Omental fat pad (tissue), 4 donors: ENCODE results near the genes TRIM36, AP3S1, LVRN and TNFAIP8.

DNA sequence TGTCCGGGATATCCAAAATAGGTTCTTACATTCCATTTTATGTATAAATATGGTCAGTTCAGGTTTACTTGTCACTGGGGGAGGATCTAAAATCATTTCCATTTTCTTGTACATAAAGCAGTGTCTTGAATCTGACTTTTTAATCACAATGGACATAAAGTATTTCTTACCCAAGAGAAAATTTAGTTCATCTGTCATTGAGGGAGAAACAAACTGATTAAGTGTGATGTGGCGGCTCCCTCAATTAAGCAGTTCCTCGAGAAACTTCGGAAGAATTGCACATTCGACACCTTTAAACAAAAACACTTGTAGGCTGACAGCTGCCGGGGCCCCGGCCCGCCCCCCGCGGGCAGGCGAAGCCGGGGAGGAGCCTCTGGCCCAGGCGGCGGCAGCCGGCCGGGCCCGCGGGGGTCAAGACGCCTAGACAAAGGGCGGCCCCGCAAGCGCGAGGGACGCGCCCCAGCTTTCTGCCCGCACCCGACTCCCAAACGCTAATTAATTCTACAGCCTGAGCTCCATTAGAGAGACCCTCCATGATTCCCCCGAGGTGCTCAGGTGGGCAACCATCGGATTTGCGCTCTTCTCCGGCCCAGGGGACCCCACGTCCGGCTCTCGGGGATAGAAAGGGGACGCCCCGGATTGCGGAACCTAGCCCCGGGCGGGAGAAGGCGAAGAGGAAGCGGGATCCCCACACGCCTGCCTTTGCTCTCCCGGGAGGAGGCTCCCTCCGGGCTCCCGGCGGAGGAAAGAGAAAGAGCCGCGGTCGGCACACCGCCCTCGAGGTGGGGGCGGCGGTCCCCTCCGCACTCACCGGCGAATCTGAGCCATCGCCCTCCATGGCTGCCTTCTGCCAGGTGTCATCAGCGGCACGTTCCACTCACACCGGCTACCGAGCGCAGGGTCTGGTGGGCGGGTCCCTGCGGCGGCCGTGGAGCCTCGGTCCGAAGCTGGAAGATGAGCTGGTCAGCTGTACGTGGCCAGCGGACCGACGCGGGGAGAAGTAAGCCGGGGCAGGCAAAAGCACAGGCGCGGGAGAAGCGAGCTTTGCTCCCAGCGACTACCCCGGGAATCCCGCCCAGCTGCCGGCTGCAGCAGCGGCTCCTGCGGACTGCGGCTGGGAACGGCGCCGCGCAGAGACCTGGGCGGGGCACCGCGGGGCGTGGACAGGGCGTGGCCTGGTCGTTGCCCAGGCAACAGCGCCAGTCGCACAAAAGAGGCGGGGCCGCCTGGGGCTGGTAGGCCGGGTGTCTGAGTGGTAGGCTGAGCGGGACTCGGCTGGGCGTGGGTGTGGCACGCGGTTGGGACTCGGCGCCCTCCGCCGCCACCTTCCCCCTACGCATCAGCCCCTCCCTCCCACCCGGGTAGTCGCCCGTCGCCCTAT is at the start of gene TRIM36:
Gene TRIM36 (minus strand): TSS at position 1,112 of the 1,381 bp plus-strand sequence.
- PRO-cap: no peak
- RAMPAGE, long total RNA, 4 experiments: start-site peak on the minus strand in 2 of 4 experiments, centred at positions 1,109 to 1,126 of the sequence, 10 to 18 reads per replicate

DNA sequence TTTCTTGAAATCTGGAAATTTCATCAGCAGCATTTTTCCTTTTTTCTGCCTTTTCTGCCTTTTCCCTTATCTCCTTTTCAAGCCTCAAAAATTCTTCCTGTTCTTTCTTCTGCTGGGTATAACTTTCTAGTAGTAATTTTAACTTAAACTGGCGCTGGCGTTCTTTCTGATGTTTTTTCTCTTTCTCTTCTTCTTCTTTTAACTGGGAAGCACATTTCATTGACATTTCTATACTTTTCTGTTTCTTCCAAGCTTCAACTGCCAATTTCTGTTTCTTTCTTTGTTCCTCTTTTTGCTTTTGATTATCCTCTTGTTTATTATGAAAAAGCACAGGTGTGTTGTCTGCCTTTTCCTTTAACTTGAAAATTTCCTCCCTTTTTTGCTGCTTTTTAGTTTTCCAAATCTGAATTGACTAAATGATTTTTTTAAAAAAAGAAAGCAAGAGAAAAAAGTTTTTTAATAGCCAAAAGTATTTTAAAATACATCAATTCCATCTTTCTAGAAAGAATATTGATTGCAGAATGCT is 8.6 kb upstream of the PGGT1B start:
- PRO-cap: no peak
- RAMPAGE, long total RNA, 4 experiments: no peak in any of the 4 experiments

DNA sequence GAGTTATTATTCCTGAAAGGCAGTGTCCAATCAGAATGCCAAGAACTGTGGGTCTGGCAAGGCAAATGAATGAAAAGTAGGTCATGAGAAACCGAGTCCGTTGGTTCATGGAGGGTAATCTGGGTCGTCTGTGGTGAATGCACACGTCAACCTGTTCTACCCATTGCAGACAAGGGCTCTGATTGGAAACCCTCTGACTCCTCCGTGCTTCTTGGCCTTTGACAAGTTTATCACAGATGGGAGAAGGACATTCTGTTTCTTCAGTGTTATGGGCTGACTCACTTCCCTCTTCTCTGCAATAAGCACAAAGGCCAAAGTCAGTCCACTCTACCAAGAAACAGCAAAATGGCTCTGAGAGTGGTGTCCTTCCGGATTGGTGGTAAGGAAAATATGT is 89.4 kb downstream of the FEM1C start:
- PRO-cap: no peak
- RAMPAGE, long total RNA, 4 experiments: no peak in any of the 4 experiments

DNA sequence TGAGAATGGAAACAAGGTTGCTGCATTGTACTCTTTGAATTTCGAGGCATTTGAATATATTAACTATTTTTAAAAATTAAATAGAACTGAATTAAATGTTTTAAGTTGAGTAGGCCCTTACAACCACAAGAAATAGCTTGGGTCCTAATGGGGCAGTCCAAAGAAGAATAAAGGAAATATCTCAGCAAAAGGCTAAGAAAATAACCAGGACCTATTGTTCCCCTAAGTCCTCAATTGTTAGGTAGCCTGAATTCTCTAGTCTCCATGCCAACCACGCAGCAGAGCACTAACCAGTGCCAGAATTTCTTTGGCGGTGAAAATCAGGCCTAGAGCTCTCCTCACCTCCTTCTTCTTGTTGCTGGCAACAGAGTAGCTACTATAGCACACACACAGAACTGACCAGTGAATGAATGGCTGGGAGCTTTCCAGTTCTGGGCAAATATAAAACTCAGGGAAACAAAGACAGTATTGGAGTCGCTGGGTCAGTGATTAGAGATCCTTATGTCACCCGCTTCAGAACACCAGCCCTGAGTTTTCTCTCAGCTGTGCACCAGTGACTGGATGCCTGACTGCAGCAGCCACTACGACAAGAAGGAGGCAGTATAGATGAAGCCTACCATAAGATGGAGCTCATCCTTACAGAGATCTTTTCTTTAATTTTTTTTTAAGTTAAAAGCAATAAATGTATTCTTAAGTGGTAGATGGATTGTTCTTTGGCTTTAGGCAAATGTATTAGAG is 26.8 kb upstream of the FEM1C start:
- PRO-cap: no peak
- RAMPAGE, long total RNA, 4 experiments: no peak in any of the 4 experiments

DNA sequence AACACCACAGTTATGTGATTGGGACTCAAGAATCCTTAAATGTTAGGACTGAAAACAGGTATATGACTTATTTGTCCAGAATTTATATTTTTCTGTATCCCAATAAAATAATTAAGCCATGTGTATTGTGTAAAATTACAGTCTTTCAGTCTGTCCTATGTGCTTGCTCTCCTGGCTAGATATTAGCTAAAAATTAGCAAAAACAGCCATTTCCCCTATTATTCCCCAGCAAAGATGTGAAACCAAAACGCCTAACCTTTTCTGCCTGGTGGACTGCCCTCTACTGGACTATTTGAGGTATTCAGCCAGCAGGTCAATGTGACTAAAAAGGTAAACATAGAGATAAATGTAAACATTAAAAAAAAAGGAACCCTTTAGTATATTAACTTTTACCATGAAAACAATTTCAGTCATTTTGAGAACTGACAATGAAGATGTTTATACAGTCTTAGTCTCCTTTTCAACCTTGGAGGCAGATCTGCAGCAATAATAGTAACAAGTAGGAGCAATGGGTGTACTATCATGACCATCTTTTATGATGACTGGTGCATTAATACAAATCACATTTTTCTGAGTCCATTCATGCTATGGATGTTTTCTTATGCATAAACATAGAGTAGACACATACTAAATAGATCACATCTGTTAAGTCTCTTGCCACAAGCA is 10.2 kb downstream of the ATG12 start:
- PRO-cap: no peak
- RAMPAGE, long total RNA, 4 experiments: no peak in any of the 4 experiments

DNA sequence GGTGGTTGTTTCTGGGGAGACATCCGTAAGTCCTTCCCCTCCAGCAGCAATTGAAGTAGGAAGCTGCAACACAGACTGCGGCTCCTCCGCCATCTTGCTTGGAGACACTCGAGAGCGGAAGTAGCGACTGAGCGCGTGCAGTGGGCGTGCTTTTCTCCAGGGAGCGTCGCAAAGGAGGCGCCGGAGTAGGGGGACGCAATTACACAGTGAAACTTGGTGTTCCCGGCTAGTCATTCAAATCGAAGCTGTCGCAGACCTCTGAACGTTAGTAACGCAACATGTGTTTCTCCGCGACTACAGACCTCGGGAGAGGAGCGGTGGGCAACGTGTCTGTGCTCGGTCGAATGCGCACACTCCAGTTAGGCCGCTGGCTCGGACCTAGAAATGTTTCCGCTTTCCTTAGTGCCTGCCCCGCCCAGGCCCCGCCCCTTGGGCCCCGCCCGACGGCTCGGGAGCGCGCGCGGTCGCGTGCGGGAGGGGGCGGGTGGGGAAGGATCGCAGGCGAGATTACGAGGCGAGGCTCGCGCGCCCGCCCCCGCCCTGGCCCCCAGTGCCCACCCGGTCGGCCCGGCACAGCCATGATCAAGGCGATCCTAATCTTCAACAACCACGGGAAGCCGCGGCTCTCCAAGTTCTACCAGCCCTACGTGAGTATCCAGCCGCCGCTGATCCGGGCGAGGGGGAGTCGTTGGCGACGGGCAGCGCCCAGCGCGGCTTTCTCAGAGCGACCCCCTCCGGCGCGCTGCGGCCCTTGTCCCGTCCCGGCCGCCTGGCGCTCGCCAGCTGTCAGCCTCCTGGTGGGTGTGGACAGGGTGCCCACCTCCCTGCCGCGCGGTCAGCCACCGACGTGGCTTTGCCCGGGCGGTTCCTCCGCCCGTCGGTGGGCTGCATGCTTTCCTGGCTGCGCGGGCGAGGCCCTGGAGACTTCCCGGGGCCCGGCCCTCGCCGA is at the start of gene AP3S1:
Gene AP3S1 (plus strand): TSS at position 476 of the 949 bp plus-strand sequence.
- PRO-cap: no peak
- RAMPAGE, long total RNA, 4 experiments: start-site peak on the plus strand in 4 of 4 experiments, centred at positions 505 to 527 of the sequence, 133 to 1,850 reads per replicate; start-site peak on the minus strand in 4 of 4 experiments, centred at positions 91 to 108 of the sequence, 146 to 727 reads per replicate

- PRO-cap: no peak
- RAMPAGE, long total RNA, 4 experiments: no peak in any of the 4 experiments
Measured at GRCh38 chr5:115962345-115963345, at the start of gene LVRN. LVRN (plus strand) TSS chr5:115962475.

- PRO-cap: no peak
- RAMPAGE, long total RNA, 4 experiments: no peak in any of the 4 experiments
Measured at GRCh38 chr5:116076510-116076963, 8.3 kb upstream of the COMMD10 start.

DNA sequence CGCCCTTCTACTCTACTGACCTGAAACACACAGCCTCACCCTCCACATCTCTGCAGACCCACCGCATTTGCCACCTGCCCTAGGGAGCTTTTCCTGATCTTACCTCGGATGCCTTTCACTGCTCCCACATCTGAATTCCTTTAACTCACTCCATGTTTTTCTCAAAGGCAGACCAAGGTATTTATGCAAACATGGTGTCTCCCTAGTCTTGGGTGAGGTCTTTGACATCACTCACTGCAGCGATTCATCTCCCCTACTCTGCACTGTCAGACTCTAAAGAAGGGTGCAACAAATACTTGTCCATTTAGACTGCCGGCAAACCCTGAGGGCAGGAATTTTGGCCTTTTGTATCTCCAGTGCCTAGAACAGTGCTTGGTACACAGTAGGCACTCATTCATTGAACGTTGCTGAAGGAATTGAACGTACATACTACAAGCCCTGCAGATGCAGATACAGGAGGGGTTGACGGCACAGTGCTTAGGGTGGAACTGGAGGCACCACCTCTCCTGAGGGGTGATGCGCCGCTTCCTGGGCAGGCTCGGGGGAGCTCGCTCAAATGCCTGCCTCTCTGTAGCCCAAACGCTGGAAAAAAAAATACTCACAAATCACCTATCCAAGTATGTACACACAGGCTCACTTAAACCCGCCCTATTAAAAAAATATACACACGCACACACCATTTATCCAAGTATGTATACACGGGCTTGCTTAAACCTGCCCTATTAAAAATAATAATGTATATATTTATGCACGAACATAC is 701 bp upstream of the COMMD10 start:
- PRO-cap: no peak
- RAMPAGE, long total RNA, 4 experiments: no peak in any of the 4 experiments

DNA sequence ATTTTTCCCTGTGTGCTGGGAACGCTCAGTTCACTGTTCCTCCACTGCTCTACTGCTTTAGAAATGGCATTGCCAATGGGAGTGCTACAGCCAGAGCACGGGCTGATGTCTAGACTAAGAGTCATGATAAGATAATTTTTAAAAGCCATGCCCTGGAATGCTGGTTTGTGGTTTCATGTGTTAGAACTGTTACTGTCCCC is 119.6 kb downstream of the SEMA6A start:
- PRO-cap: no peak
- RAMPAGE, long total RNA, 4 experiments: no peak in any of the 4 experiments

DNA sequence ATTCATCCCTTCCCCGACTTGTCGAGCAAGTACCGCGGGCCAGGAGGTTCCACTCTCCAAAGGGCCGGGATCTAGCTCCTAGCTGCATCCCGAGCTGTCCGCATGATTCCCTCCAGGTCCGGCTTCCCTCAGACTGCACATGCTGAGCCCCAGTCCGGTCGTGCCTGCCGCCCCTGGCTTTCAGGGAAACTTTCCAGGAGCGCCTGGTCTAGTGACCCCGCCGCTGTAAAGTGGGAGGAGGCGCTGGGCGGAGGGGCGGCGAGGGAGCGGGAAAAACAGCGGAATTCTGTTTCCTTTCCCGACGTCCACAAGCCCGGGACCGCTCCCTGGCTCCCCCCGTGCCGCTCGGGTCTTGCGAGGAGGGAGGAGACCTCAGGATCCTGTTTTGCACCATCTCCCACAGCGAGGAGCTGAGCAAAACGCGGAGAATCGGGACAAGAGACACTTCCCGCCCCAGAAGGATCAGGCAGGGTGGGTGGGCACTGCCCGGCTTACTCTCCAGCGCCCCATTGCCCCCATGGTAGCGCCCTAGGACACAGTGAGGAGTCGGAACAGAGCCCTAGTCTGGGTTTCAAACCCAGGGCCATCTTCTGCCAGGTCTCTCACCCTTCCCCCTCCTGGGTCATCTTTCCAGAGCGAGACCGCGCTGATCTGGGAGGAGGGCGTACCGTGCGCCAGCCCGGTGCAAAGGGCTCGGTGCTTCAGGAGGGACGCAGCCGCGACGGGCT is 1.8 kb downstream of the SEMA6A start:
- PRO-cap: no peak
- RAMPAGE, long total RNA, 4 experiments: no peak in any of the 4 experiments

DNA sequence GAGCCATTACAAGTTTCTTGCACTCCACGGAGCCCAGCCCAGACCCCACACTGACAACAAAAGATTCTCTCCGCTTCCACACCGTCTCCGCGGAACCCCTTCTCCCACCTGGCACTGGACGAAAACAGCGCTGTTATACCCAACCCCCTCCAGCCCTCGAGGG is 1.1 kb downstream of the SEMA6A start:
- PRO-cap: no peak
- RAMPAGE, long total RNA, 4 experiments: no peak in any of the 4 experiments

DNA sequence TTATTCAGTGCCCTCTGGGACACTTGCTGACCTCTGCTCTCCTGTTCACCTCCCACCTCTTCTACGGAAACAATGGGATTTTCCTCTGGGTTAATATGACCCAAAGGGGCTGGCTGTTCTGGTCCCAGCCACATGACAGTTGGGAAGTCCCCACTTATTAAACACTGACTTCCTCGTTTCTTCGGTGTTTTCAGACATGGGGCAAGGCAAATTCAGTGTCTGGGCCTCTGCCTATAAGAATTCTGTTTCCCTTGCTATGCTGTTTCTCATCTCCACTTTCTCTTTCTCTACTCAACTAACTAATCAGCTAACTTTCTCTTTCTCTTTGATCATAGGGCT is 107.0 kb upstream of the SEMA6A start:
- PRO-cap: no peak
- RAMPAGE, long total RNA, 4 experiments: no peak in any of the 4 experiments

GRCh38 chr5:119322135-119323029 is 33.4 kb upstream of the TNFAIP8 start:
- PRO-cap: no peak
- RAMPAGE, long total RNA, 4 experiments: no peak in any of the 4 experiments

GRCh38 chr5:119337607-119338014 is 18.2 kb upstream of the TNFAIP8 start:
- PRO-cap: no peak
- RAMPAGE, long total RNA, 4 experiments: no peak in any of the 4 experiments

- PRO-cap: no peak
- RAMPAGE, long total RNA, 4 experiments: no peak in any of the 4 experiments
Measured at GRCh38 chr5:119343644-119344894, 11.8 kb upstream of the TNFAIP8 start.

- PRO-cap: no peak
- RAMPAGE, long total RNA, 4 experiments: no peak in any of the 4 experiments
Measured at GRCh38 chr5:119346921-119347581, 8.8 kb upstream of the TNFAIP8 start.

- PRO-cap: no peak
- RAMPAGE, long total RNA, 4 experiments: start-site peak on the plus strand in 3 of 4 experiments, at chr5:119355841-119356021 at its widest, 139 to 810 reads per replicate
Measured at GRCh38 chr5:119355551-119356667, at the start of gene TNFAIP8. TNFAIP8 (plus strand) TSS chr5:119356019.

GRCh38 chr5:119394041-119394616 is 38.3 kb downstream of the TNFAIP8 start:
- PRO-cap: no peak
- RAMPAGE, long total RNA, 4 experiments: no peak in any of the 4 experiments

- PRO-cap: no peak
- RAMPAGE, long total RNA, 4 experiments: no peak in any of the 4 experiments
Measured at GRCh38 chr5:119400211-119400705, 44.4 kb downstream of the TNFAIP8 start.